Measurements from ENCODE around the genes SLC25A23, CD70, VAV1, ADGRE1 and ZNF557.

DNA sequence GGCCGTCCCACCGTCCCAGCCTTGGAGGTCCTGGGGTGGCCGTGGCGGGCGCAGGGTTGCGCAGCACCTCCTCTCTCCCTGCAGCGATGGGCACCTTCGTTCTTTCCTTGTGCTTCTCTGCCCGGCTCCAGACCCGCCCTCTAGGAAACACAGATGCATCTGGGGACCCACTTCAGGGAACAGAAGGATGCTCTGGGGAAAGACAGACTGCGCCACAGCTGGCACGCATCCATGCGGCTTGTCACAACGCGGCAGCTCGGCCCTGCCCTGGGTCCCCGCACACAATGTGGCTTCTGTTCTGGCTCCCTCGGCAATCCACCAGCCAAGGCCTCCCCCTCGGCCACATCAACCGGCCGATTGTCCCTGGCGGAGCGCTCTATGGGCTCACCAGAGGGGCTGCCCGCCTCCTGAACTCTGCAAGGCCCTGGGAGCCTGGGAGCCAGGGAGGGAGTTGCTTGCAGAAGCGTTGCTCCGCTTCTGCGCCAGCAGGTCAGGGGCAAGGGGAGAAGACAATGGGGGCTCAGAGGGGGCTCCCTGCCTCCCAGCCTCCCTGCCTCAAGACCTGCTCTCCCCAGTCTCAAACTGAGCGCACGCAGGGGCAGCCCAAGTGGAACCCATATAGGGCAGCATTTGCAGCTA lies 38.1 kb downstream of the MLLT1 start:
- PRO-cap: no peak

DNA sequence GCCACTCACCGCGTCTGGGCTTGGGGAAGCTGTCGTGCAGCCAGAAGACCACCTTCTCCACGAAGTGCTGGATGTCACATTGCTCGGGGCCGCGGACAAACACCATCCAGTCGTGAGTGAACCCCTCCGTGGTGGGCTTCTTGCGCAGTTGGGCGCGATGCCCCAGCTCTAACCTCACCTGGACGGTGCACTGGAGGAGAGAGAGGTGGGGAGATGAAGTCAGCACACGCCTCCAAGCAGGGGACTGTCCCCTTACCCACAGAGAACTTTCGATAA lies 9.3 kb downstream of the MLLT1 start:
- PRO-cap: no peak

GRCh38 chr19:6412168-6412562 lies 12.4 kb downstream of the KHSRP start:
- PRO-cap: no peak

- PRO-cap: no peak
Observed at GRCh38 chr19:6416985-6417566, 7.5 kb downstream of the KHSRP start.

- PRO-cap: bidirectional peak, plus-strand start at chr19:6425150, minus-strand start at chr19:6424811; unidirectional peak, plus-strand start at chr19:6425512; unidirectional peak, plus-strand start at chr19:6425652
Observed at GRCh38 chr19:6425038-6425981, 699 bp upstream of the KHSRP start.

GRCh38 chr19:6441039-6441753 lies 7.6 kb upstream of the SLC25A41 start:
- PRO-cap: no peak

DNA sequence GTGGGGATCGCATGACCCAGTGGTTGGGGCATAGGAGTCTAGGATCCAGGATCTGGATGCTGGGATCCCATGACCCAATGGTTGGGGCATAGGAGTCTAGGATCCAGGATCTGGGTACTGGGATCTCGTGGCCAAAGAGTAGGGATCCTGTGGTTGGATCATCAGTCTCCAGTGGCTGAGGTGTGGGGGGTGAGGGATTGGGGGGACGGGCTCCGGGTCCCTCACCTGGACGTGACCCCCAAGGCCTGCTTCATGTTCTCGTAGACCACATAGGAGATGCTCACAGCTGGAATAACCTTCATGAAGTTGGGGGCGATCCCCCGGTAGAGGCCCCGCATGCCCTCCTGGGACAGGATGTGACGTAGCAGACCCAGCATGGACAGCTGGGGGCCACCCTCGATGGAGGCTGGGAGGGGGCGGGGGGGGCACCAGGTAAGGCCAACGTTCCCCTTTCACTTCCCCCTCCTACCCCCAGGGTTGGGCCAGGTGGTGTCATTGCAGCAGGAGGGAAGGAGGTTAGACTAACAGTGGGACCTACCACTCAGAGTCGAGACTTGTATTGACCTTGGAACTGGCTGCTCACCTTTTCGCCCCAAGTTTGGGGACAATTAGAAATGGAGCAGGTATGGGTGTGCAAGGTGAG lies 8.3 kb upstream of the SLC25A41 start:
- PRO-cap: no peak

GRCh38 chr19:6459441-6460064 lies at the start of gene SLC25A23:
TSS of gene SLC25A23 (minus strand) at chr19:6459792.
- PRO-cap: unidirectional peak, minus-strand start at chr19:6459792

DNA sequence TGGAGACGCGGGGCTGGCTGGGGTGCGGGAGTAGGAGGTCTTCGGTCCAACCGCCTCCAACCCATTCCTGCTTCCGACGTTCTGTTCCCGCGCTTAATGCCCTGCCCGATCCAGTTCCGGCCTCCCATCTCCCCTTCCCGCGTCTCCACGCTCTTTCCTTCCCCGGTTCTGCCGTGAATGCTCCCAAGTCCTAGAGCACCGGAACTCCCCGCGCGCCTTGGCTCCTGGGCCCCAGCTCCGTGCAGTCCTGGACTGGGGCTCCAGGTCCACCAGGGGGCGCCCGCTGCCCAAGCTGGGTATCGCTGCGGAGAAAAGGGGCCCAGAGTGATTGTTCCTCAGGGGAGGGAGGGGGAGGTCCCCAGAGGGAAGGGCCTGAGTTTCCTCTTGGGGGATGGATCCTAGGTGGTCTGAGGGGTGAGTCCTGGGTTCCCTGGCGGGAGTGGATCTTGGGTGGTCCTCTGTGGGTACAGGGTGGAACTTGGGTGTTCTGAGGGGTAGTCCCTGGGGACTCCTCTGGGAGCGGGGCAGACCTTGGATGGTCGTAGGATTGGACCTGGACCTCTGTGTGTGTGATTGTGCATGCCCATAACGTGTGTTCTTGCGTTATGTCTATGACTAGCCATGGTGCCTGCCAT lies 13.9 kb upstream of the TNFSF9 start:
- PRO-cap: unidirectional peak, minus-strand start at position 254 of the sequence

DNA sequence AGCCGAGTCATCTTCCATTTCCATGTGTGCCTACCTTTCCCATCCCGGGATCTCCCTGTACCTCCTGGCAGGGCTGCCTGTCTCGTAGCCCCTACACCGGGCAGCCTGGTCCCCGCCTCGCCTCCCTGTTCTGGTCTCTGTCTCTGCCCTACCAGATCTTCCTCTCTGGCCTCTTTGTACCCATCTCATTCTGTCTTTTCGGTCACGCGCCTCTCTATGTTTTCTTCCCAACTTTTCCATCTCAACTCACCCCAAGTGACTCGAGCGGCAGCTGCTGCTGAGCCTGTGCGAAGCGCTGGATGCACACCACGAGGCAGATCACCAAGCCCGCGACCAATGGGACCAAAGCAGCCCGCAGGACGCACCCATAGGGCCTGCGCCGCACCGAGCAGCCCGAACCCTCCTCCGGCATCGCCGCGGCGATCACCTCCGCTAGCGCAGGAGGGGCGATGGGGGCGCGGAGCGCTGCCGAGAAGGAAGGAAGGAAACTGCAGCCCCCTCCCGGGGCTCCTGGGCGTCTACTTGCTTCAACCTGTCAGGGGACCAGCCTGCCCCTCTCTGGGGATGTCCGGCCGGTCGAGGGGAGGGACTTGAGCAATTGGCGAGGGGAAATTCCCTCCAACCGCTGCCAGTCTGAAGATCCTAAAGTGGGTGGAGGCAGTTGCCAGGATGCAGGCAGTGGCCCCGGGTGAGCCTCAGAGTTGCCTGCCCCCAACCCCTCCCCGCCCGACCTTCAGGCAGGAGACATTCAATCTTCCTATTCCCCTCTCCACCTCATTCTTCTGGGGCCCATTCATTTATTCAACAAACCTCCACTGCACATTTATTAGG lies at the start of gene CD70:
Gene CD70 (minus strand): TSS at position 560 of the 831 bp plus-strand sequence.
- PRO-cap: bidirectional peak, plus-strand start at position 426 of the sequence, minus-strand start at position 490 of the sequence; bidirectional peak, plus-strand start at position 660 of the sequence, minus-strand start at position 544 of the sequence

- PRO-cap: no peak
Observed at GRCh38 chr19:6654817-6655218, 15.1 kb downstream of the TNFSF14 start.

DNA sequence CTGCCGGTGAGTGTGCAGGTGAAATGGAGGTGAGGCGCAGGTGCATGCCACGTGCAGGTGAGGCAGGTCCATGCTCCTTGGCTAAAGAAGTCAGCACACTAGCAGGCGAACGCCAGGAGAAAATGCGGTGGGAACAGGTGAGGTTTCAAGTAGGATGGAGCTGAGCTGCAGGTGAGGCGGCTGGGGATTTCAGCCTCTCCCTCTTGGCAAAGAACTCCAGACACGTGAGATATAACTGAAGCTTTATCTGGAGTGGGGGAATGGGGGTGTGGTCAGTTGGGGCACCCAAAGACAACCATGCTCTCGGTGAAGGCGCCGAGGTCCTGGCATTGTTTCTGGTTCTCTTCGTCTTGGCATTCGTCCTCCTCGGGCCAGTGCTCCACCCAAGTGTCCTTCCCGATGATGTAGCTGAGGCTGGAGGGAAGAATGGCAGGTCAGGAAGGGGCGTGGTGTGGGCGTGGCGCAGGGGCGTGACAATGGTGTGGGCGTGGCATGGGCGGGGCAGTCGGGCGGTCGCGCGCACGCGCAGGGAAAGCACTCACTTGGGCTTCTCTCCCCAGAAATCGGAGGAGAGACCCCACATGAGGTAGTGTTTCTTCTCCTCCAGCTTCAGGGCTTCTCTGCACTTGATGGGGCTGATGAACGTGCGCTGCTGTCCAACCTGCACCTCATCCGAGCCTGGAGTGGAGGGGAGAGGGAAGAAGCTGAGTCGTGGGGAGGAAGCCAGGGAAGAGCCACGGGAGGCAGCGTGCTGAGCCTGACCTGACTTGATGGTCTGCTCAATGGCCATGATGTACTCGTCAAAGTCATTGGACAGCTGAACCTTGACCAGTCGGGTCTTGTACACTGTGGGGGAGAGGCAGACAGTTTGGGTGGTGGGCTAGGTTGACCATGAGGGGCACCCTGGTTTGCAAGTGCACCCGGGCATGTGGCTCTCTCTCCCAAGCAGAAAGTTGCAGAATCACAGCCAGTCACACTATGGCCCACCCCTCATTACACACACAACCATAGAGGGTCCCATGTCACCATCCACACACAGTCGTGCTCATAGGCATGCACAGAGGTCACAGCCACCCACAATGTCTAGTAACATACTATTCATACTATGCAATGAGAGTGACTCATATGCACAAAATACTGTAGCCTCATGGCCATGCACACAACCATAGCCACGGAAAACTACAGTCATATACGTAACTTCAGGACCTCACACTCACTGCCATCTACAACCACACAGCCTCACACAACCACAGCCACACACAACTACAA lies 8.1 kb upstream of the TNFSF14 start:
- PRO-cap: no peak

DNA sequence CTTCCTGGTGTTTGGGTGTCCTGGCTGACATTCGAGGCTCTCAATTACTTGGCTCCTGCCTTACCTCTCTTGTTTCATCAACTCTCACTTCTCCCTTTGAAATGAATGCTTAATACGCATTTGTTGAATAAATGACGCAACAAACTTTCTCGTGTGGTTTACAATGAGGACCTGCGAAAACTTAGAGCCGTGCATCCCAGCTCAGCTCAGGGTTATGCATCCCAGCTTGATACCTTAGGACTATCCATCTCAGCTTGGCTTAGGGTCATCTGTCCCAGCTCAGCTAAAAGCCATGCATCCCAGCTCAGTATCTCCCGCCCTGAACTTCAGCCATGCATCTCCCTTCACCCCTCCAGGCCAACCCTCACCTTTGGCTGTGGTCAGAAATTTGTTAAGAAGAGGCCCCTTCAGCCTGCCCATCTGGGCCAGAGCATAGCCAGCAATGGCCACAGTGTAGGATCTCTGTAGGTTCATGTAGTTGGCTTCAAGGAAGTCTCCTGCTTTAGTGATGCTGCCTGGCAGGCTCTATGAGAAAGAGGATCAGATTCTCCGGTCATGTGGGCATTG lies 16.5 kb upstream of the TNFSF14 start:
- PRO-cap: no peak

DNA sequence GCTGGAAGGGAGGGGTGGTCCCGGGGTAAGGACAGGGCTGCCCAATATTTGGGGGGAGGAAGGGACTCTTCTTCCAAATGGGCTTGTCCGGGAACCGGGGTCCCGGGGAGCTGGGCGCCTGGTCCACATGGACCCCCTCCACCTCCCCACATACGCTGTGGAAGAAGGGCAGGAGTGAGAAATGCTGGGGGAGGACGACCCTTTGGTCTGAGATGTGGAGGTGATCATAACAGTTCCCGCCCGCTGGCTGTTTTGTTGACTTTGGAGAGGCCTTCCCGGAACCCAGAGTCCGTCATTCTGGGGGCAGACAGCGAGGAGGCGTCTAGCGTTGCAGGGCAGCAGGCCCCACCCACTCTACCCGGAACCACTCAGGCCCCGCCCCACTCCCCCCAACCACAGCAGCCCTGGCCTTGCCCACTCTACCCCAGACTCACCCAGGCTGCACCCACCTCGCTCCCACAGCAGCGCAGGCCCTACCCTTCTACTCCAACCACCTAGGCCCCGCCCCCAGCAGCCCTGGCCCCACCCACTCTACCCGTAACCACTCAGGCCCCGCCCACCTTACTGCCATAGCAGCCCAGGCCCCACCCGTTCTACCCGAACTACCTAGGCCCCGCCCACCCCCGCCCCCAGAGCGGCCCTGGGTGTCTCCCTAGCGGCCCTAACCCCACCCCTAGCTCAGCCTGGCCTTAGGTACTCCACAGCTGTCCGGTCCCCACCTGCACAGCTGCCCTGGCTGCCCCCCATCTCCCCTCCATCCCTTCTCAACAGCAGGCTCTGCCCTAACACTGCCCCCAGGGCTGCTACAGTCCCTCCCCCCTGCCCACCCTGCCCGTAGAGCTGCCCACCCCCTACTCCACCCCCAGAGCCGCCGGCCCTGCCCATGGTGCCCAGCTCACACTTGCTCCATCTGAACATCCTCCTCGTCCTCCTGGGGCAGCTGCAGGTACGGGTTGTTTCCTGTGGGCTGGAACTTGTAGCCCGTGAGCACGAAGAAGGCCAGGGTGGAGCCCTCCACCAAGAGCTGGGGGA lies 7.0 kb downstream of the GPR108 start:
- PRO-cap: no peak

DNA sequence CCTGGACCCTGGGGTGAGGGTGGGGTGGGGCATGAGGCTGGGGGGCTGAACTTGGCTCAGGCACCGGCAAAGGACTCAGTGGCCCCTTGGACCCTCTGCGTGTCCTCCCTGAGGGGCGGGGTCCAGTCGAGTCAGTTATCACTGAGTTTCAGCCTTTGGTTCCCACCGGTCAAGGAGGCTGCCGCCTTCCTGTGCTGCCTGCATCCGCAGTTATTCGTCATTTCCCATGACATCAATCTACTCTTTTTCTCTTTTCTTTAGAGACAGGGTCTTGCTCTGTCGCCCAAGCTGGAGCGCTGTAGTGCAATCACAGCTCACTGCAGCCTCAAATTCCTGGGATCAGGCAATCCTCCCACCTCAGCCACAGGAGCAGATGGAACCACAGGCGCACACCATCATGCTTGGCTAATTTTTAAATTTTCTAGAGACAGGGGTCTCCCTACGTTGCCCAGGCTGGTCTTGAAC lies 3.0 kb downstream of the GPR108 start:
- PRO-cap: no peak

DNA sequence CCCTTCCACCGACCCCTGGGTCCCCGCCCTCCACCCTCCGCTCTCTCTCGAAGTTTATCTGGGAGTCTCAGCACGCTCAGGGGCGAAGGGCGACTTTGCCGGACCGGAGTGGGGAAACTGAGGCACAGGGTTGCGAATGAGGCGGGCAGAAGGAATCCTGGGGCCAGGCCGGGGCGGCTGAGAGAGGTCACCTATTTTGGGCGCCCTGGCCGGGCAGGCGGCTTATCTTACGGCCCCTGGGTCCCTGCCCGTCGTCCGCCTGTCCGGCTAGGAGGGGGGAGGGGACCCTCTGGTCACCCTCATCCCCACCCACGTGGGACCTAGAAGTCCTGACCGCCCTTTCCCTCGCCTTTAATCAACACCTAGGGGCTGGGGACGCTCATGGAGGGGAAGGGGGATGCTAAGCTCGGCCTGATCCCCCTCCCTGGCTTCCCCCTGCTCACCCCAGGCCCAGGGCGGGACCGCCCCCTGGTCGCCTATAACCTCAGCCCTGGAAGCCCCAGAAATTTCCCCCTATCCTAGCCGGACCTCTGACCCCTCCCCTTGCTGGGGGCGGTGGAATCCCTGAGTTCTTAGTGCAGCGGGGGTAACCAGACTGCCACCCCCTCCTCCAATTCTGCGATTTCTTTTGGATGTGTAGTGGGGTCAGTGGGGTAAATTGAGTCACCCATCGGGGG lies 540 bp downstream of the TRIP10 start:
- PRO-cap: no peak

DNA sequence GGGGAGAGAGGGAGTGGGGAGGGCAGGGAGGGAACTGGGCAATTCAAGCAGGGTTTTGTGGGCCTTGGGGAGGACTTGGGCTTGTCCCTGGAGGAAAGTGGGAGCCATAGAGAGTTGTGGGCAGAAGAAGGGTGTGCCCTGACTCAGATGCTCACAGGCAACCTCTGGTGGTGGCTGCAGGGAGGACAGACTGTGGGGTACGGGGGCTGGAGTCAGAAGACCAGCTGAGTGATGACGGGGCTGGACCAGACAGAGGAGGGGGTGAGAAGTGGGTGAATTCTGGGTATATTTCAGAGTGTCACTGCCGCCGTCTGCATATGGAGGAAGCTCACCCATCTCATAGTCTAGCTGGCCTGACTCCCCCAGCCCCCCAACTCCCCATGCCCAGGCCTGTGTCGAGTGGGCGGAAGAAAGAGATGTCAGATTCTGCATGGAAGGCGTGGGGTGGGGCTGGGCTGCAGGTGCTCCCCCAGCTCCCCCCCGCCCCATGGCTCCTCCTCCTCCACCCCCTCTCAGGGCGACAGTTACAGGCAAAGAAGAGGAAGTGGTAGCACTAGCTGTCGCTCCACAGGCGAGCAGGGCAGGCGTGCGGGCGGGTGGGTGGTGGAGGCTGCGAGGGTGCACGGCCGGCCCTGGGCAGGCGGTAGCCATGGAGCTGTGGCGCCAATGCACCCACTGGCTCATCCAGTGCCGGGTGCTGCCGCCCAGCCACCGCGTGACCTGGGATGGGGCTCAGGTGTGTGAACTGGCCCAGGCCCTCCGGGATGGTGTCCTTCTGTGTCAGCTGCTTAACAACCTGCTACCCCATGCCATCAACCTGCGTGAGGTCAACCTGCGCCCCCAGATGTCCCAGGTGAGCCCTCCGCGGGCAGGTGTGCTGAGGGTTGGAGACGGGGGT lies at the start of gene VAV1:
Gene VAV1 (plus strand): TSS at position 550 of the 898 bp plus-strand sequence.
- PRO-cap: unidirectional peak, plus-strand start at position 301 of the sequence; bidirectional peak, plus-strand start at position 568 of the sequence, minus-strand start at position 339 of the sequence

- PRO-cap: unidirectional peak, minus-strand start at chr19:6863646
Observed at GRCh38 chr19:6863481-6864021, 23.8 kb upstream of the ADGRE1 start.

- PRO-cap: no peak
Observed at GRCh38 chr19:6887240-6887653, at the start of gene ADGRE1. TSS of gene ADGRE1 (plus strand) at chr19:6887579.

DNA sequence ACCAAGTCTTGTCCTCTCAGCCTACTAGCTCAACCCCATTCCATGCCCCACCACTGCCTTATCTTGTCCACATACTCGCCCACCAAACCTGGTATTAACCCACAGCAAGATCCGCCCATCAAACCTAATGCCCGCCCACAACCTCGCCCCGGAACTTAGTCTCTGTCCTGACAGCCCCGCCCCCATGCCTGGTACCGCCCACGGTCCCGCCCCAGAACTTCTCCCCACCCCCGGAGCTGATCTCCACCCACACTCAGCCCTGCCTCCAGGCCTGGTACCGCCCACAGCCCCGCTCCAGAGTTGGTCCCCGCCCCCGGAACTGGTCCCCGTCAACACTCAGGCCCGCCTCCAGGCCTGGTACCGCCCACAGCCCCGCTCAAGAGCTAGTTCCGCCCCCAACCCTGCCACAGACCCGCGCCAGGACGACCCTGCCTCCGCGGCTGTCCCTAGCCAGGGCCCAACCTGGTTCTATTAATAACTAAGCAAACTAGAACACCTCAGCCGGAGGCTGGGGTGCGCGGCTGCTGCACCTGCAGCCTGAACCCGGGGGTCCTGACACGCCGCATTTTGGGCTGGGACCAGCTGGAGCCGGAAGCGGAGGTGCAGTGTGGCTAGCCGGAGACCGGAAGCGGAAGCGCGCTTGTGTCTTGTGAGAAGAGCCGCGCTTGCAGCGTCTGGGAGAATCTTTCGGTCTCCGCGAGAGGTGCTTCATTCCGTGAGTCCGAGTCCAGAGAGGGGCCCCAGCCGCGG lies at the start of gene ZNF557:
Gene ZNF557 (plus strand): TSS at position 645 of the 750 bp plus-strand sequence.
- PRO-cap: bidirectional peak, plus-strand start at position 386 of the sequence, minus-strand start at position 96 of the sequence; bidirectional peak, plus-strand start at position 711 of the sequence, minus-strand start at position 607 of the sequence

All from REH cell (cell line).